Mesenchymal stem cell of Wharton's jelly (primary cell): ENCODE measurements around the gene HOXB5.

GRCh38 chr17:48592973-48593882 is at the start of gene HOXB5:
Gene HOXB5, minus strand, starts transcription at chr17:48593779.
- CAGE, long polyA plus RNA = no peak

DNA sequence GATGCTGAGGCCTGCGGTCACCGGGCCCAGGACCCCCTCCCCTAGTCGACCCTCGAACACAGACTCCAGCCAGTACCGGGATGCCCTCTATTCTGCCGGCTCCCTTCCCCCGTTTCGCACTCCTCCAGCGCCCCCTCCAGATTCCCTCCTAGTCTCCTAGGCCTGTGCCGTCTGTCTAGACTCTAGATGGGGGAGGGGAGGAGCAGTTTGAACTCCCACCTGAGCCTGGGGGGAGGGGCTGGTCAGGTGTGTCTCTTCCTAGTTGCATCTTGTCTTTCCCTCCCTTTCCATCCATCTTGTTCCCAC is 3.1 kb upstream of the HOXB5 start:
- CAGE, long polyA plus RNA = no peak

DNA sequence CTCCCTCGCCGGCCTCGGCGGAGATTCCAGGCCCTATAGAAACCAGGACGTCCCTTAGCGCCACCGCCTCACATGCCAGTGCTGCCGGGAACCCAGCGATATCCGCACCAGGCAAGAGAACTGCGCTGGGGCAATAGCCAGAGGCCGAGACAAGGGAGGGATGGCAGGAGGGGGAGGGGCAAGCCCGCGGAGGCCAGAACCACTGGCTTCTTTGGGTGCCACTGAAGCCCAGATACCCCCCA is 929 bp downstream of the HOXB6 start:
- CAGE, long polyA plus RNA = no peak

- CAGE, long polyA plus RNA = no peak
Measured at GRCh38 chr17:48607602-48608184, 2.9 kb upstream of the HOXB6 start.

- CAGE, long polyA plus RNA = no peak
Measured at GRCh38 chr17:48642176-48642793, 16.1 kb upstream of the HOXB9 start.

DNA sequence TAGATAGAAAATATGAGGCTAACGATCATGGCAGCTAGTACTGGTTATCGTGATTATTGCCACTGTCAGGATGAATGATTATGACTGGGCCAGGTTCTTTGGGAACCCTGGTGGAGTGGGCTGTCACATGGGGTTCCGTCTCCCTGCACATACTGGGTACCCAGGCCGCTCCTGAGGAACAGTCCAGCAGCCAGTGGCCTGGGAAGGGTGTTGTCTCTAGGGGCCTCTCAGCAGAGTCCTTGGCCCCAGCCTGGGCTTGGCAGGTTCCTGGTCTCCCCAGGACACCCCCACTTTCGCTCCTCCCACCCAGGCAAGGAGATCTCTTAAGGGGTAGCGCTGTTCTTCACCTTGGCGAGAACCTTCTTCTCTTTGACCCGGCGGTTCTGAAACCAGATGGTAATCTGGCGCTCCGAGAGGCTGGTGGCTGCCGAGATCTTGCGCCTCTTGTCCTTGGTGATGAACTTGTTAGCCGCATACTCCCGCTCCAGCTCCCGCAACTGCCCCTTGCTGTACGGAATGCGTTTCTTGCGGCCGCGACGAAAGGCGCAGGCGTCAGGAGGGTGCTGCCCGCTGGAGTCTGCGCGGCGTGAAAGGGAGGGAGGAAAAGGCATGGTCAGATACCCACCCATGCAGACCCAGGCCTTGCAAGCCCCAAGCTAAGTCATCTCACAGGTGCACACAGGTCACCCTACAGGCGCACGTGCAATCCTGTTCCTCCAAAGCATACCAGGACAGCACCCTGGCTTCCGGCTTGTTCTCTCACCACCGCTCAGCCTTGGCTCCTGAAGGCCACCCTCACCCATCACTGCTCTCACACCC is 1.9 kb downstream of the HOXB13 start:
- CAGE, long polyA plus RNA = no peak

GRCh38 chr17:48804081-48804570 is 12.9 kb downstream of the TTLL6 start:
- CAGE, long polyA plus RNA = no peak

DNA sequence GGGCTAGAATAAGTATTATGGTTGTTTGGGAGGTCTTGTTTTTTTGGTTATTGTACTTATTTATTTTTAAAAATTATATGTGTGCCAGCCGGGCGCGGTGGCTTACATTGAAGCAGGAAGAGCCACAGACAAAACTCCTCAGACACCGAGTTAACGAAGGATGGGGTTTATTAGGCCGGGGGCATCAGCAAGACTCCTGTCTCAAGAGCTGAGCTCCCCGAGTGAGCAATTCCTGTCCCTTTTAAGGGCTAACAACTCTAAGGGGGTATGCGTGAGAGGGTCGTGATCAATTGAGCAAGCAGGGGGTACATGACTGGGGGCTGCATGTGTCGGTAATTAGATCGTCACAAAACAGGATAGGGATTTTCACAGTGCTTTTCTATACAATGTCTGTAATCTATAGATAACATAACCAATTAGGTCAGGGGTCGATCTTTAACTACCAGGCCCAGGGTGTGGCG is 7.1 kb downstream of the CALCOCO2 start:
- CAGE, long polyA plus RNA = no peak

DNA sequence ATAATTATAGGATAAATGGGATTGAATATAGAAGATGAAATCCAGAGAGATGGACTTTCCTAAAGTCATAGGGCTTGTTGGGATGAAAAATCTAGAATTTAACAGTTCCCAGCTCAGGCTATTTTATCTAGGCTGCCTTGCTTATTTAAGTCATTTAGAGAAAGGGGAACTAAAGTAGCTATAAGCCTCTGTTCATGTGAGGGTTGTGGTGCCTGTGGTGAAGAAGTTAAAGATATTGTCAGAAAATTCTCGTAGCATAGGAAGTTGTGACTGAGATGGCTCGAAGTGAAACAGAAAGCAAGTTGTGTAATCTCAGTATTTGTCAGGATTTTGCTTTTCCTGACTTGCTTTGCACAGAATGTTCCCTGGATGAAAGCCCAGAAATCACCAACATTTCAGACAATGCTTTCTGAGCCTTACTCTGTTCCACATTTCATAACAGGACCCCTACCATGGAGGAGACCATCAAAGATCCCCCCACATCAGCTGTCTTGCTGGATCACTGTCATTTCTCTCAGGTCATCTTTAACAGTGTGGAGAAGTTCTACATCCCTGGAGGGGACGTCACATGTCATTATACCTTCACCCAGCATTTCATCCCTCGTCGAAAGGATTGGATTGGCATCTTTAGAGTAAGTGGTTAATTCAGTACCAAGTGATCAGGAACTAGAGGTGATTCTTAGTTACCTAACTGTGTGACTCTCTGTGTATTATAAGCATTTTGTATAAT is 10.6 kb downstream of the CALCOCO2 start:
- CAGE, long polyA plus RNA = no peak

- CAGE, long polyA plus RNA = no peak
Measured at GRCh38 chr17:48872036-48872450, 20.5 kb upstream of the ATP5MC1 start.

DNA sequence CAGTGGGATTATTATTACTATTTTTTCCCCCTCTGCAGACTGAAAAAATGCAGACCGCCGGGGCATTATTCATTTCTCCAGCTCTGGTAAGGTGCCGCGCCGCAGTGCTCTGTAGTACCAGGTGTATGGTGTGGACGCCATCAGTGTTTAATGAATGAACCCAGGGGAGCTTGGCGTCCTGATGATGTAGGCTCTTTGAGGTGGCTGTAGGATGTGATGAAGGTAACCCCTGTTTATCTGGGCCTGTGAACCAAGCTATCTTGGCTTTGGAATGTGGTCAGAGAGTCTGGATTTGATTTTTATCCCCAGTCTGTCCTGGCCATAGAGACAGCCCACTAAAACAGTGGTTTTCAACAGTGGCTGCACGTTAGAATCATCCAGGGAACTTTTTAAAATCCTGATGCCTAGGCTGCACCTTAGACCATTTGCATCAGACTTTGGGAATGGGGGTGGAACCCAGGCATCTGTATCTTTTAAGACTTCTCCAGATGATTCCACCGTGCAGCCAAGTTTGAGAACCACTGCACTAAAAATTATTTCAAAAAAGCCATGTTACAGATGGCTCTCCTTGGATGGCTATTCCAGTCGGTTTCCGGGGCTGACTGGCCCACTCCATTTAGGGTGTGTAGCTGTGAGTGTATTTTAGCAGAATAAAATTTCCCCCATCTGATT is 920 bp downstream of the ATP5MC1 start:
- CAGE, long polyA plus RNA = no peak

GRCh38 chr17:48915649-48916321 is 7.6 kb downstream of the UBE2Z start:
- CAGE, long polyA plus RNA = no peak

- CAGE, long polyA plus RNA = no peak
Measured at GRCh38 chr17:49298126-49299086, 63.6 kb downstream of the ZNF652 start.

GRCh38 chr17:49353486-49354109 is 8.5 kb downstream of the ZNF652 start:
- CAGE, long polyA plus RNA = no peak

DNA sequence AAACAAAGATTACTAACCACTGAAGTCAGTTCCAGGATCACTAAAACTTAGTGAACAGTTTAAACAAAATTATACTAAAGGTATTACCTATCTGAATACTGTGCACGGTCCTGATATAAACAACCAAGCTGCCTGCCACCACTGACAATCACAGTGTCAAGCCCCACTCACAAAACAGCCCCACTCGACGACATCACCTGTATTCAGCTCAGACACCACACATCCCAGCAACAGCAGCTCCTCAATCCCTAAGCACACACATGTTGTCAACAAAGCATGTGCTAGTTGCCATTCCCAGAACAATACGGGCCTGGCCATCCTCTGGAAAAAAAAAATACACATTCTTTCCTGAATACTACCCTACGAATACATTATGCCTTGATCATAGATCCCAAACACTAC is 1.6 kb downstream of the ZNF652 start:
- CAGE, long polyA plus RNA = no peak

DNA sequence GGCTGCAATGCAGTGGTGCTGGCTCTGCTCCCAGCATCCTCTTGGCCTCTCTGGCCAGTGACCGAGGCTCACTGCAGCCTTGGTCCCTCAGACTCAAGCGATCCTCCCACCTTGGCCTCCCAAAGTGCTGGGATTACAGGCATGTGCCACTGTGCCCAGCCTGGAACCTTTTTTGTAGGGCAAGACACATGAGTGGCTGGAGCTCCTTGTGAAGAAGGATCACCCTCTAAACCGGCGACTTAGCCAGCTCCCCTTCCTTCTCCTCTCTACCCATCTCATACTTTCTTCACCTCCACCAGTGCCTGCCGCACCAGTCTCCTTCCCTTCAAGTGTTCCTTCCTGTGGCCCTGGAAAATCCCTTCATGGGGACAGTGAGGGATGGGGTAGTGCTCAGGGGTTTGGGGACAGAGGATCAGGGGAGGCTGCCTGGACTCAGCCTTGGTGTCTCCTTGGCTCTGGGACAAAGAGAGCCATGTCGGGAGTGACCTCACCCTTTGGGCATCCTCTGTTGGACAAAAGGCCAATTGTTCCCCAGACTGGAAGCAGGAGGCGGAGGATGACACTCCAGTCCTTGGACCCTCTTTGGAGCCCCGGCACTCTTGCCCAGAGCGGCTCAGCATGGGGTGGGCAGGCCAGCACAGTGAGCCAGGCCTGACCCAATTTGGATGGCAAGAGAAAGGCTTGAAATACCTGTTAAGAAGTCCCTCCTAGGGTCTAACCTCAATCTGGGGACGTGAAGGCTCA is 39.2 kb upstream of the PHB1 start:
- CAGE, long polyA plus RNA = no peak

DNA sequence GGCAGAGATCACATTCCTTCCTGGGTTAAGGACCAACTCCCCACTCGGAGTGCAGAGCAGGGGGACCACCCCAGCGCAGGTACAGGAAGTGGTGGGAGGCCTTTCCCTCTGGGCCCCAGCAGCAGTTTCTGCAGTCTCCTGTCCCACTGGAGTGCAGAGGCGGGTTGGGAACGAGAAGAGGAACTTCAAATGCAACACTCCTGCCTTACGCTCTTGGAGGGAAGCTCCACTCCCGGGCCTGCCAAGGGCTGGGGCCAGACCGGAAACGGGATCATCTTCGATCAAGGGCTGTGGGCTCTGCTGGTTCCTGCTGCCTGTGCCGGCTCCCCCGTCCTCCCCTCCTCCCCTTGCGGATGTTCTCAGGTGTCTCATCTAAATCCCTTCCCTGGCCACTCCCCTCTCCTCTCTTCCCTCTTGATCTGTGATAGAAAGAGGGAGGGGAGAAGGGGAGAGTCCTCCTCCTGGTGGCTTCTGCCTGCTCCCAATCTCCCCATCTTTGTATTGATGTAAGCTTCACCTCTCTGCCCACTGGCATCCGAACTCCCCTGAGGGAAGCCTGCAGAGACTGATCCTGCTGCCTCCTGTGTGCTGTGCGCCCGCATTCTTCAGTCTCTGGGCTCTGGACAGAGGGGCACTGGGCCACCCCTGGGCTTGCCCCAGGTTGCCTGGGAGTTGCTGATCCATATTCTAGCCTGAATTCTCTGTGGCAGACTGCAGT is 8.8 kb upstream of the NGFR start:
- CAGE, long polyA plus RNA = no peak

- CAGE, long polyA plus RNA = no peak
Measured at GRCh38 chr17:49508117-49508649, 13.1 kb downstream of the NGFR start.

DNA sequence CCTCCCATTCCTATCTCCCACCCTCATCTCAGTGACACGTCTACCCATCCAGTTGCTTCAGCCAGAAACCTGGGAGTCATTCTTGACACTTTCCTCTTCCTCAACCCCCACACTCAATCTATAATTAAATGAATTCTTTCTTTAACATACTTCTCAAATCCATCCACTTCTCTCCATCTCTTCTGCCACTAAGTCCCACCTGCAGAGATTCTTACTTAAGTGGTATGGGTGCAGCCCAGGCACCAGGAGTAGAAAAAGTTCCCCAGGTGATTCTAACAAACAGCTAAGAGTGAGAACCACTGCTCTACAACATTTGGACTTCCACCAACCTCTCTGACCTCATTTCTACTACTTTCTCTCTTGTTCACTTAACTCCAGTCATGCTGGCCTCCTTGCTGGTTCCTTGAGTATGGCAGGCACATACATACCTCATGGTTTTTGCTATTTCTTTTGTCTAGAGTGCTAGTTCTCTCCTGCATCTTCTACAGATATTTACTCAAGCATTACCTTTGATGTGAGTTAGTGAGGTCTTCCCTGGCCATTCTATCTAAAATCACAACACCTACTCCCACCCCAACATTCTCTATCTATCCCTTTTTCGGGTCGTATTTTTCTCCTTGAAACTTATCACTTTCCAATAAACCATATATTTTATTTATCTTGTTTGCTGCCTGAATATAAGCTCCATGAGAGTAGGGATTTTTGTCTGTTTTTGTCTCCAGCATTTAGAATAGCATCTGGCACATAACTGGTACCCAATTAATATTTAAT is 17.9 kb downstream of the SPOP start:
- CAGE, long polyA plus RNA = no peak

- CAGE, long polyA plus RNA = no peak
Measured at GRCh38 chr17:49697925-49699127, 9.4 kb downstream of the SLC35B1 start.